Fibroblast of villous mesenchyme (primary cell): ENCODE results near the gene CTNND2.

DNA sequence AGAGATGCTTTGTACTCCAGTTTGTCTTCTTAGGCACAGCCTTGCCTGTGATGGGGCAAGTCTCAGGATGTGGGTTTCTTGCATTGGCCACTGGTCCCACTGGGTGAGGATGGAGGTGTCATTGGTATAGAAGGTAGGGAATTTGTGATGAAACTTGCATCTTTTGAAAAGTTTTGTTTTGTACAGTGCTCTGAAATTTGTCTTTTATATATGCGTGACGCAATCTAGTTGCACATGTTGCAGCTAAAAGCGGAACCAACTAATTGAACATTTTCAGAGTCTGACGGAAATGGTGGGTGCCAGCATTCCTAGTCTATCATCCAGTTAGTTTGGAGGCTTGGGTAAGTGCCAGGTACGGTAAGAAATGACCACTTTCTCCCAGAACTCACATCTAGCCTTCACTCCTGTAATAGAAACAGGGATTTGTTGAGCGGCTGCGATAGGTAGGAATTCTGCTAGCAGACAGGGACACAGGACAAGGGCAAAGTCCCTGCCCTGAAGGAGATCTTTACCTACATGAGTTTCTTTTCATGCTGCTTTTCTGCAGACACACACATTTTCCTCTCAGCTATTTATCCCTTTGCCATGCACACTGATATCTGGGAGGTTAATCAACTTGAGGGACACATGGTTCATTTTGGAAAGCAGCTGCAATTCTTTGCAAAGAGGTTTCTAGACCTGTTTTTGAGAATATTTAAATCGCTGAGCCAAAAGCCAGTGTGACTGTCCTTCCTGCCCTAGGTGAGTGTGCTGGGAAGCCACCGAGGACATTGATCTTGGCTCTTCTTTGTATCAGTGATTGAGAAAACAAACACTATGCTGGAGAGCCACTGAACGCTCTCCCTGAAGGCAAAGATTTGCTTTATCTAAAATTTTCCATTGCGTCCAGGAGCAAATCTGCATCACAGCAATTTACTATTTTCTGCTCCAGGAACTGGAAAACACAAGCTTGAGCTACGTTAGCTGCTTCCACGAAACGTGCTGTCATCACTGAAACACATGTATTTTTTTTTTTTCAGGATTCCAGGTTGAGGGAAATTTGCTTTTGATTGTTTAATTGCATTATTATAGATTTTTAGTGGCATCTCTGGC is 89.7 kb downstream of the DAP start:
- CAGE, long polyA plus RNA: no peak

GRCh38 chr5:10699837-10700514 is 61.1 kb downstream of the DAP start:
- CAGE, long polyA plus RNA: no peak

DNA sequence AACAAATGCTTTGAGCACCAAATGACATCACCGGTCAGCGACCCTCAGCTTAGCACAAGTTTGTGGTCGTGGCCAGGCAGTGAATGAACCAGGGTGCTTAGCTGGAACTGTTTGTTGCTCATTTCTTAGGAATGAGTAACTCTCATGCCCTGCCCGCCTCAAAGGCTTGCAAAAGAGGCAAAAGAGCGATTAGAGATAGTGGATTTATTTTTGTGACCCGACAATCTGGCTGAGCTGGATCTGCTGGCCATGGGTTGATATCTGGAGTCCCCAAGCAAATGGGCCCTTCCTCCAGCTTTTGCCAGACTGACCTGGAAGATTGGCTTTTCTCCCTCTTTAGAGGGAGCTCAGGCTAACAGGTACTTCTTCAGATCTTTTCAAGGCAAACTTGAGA is 58.8 kb downstream of the DAP start:
- CAGE, long polyA plus RNA: no peak

- CAGE, long polyA plus RNA: no peak
Observed at GRCh38 chr5:10757040-10757520, 4.0 kb downstream of the DAP start.

DNA sequence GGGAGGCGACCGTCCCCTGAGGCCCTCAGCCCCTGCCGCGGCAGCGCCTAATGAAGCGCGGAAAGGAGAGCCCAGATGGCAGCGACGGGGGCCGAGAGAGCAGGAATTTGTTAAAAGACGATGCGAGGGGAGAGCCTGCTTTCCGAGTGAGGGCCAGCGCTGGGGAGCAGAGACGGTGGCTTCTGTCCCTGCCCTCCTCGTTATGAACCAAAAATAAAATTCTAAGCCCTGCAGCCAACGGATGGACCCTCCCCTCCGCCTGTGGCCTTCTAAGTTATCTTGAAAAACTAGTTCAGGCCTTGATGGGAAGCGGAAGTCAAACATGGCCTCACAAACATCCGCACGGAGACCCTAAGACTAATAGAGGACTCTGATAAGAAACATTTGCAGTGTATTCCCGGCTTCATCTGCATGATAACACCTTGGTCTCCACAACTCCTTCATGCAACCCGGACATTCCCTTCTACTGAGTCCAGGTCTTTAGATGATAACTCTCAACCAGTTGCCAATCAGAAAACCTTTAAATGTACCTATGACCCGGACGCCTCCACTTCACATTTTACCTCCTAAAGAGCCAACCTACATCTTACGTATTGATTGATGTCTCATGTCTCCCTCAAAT is 716 bp upstream of the DAP start:
- CAGE, long polyA plus RNA: no peak

GRCh38 chr5:11801070-11801535 is 103.1 kb downstream of the CTNND2 start:
- CAGE, long polyA plus RNA: no peak

DNA sequence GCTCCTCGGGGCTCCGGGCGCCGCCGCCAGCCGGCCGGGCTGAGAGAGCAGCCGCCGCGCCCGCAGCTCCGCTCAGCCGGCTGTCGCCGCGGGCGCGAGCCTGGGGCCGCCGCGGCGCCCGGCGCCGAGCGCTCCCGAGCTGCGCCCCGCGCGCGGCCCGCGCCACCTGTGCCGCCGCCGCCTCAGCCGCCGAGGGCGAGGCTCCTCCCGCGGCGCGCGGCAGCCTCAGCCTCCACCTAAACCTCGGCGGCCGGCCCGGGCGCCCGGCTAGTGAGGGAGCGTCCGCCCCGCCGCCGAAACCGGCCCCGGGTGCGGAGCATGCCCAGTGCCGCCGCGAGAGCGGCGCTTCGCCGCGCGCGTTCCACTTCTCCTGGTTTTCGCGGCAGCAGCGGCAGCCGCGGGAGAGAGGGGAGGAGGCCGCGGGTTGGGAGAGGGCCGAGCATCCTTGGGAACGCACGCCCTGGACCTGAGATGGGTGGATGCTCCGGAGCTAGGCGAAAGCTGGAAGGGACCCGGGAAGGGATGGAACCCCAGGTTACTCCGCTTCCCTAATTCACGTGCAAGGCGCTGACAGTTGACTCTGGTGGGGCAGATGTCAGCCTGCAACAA is at the start of gene CTNND2:
CTNND2 (minus strand) TSS at position 313 of the 609 bp plus-strand sequence.
- CAGE, long polyA plus RNA: no peak

DNA sequence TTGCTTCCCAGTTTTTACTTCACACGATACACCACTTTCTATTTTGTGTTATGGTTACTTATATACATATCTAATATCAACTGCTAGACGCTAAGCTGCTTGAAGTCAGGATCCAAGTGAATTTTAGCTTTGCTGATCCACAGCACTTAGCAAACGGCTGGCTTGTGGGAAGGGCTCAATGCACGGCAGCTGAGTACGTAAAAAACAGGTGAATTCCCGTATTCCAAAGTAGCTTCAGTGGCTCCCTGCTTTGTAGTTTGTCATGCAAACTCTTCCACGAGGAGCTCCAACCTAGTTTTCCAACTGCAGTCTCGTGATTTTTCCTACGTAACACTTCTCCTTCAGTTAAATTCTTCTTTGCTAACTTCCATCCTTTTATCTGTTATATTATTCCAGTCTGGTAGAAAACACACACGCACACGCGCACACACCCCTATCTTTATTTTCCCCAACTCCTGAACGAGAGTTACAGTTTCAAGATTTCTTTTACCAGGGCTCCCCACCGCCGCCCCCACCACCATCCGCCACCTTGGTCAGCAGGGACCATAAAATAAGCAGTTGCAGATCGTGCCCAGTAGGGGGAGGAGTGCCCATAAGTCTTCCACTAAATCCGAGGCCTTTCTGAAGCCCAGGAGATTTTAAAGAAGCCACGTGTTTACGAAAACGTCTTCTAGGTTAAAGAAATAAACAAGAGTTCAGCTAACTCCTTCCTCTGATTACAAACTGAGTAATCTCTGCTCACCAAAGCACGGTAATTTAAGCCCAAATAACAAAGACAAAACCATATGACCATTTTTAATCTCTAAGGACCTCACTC is 34.8 kb upstream of the TRIO start:
- CAGE, long polyA plus RNA: no peak

DNA sequence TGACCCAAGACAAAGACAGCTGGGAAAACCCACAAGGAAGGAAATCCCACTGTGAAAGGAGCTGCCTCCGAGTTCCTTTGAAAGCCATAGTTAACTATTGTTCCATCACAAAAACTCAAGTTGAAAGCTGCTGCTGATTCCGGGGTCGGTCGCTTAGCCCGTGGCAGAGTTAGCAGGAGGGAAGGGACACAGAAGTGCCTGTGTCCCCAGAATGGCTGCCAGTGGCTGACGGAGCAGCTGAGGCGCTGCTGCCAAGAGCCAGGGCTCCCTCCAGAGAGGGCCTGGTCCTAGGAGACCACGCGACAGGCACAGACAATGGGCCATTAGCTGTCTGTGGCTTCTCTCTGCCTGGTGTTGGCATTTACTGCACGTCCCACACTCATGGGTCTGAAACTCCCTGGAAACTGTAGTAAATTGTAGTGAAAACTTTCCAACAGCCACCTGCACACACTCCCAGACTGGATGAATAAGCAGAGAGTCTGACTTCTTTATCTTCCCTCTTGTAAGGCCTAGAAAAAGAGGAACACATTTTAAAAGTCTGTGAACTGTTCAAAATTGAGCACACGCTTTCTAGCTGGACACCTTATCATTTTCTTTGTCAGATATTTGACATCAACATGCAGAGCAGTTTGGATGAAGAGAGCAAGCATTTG is 24.2 kb upstream of the TRIO start:
- CAGE, long polyA plus RNA: no peak

- CAGE, long polyA plus RNA: no peak
Observed at GRCh38 chr5:14145024-14145696, 2.0 kb downstream of the TRIO start.

DNA sequence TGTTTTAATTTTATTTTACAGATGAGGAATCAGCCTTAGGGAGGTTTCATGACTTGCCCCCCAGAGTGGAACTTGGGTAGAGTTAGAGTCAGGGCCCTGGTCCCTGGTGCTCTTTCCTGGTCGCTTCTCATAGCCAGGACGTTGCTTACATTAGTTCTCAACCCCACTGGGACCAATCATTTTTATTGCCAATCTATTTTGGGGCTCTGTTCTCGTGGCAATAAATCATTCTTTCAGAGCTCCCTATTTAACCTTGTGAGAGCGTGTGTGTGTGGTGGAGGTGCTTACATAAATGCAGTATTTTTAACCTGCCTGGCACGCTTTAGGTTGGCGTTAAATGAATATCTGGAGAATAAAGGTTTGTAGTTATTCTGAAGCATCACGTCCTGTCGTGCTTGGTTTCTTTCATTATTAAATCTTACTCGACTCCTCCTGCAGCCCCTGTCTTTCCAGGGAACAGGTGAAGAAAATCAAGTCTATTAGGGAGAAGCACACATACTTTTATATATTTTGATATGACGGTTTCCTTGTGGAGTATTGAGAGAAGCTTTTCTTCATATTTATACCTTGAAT is 4.1 kb downstream of the TRIO start:
- CAGE, long polyA plus RNA: no peak

DNA sequence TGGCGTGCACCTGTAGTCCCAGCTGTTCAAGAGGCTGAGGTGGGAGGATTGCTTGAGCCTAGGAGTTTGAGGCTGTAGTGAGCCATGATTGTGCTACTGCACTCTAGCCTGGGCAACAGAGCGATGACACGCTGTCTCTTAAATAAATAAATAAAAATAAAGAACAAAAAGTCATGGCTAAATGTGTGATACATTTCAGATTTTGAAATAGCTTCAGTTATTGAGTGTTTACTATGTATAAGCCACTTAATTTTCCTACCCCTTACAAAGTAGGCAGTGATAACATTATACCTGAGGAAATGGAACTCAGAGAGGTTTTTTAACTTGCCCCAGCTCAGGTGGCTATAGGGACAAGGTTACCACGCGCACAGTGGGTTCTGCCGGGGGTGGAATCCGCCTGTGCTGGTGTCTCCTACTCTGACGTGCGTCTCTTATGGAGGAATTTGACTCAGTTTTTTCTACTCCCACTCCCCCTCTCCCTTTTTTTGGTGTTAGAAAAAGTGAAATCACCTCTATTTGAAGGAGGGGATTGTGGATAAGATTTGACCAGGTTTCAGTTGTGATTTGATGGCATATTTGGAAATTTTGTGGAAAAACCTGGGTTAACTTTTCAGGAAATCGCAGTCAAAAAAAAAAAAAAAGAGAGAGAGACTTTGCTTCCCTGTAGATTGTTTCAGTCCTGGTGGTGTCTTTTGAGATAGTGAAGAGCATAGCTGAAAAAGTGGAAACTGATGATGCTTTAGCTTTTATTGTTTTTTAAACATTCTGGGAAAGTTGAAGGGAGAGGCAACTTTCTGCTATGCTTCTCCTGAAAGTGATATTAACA is 15.8 kb downstream of the TRIO start:
- CAGE, long polyA plus RNA: no peak

GRCh38 chr5:14172084-14173047 is 29.2 kb downstream of the TRIO start:
- CAGE, long polyA plus RNA: no peak

DNA sequence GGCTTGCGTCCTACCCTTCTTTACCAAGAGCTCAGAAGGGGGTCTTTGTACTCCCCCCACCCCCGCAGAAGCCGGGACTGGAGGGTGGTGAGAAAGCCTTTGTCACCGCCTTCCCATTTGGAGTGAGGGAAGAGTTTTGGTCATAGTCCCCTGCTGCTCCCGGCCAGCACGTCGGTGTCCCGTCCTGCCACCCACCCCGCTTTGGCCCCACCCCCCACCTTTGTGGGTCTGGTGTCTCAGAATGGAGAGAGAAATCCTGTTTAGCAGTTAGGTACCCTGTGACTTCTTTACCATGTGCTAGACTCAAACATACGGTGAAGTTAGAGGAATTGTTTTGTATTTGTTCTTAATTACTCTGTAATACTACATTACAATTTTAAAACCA is 35.8 kb downstream of the TRIO start:
- CAGE, long polyA plus RNA: no peak

DNA sequence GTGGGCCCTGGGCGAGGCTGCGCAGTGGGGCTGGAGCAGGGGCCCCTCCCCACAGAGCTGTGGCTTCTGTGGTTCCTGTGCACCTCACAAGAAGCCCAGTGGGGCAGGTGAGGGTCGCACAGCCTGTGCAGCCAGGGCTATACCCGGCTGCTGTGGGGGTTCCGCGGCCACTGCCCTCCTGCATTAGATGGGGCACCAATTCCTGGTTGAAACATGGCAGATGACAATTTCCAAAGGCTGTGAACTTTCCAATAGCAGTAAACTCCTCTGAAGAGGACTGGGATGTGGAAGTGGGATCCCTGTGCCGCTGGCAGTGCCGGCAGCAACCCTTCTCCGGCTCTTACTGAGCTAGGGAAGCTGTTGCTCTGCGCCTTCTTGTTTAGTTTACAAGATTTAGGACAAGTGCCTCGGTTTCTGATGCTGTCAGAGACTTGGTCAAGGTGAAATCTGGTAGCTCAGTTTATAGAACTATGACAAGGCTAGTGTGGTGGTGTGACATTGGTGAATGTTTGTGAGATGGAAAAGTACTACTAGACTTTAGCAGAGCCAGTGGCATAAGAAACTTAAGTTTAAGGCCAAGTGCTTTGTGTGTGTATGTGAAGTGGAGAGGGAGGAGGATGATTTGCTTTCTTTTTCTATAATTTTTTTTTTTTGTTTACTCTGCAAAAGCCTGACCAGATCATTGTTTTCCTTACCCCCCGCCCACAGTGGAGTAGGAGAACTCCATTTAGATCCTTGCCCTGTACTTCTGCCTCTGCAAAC is 75.6 kb downstream of the TRIO start:
- CAGE, long polyA plus RNA: no peak

DNA sequence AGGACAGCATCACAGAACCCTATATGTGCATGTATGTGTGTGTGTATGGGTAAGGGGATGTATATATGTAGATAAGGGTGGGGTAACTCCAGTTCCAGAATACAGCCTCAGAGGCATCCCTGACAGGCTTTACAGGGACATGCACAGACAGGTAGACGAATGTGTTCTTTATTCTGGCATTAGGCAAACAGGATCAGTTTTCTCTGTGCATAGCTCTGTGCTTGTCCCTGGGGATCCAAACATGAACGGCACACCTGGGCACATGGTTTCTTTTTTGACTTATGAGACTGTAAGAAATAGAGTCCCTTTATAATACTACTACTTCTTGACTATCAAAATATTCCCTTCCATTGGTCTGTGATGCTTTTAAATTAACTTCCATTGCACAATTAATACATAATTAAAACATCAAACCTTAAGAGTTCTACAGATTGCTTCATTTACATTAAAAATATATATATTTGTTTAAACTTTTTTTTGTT is 120.6 kb downstream of the TRIO start:
- CAGE, long polyA plus RNA: no peak

DNA sequence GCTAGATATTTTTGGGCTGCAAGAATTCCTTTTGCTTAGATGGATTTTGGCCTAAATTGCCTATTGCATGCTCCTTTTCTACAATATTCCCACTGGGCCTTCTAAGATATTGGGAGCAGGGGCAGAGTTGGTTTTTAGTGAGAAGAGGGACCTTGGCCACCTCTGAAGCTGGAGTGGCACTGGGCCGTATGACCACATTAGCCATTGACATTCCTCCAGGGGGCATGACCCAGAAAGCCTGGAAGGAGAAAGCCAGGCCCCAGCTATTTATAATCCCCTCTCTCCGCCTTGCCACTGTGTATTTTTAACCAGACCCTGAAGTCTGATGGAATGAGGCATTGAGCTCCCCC is 126.9 kb downstream of the TRIO start:
- CAGE, long polyA plus RNA: no peak

DNA sequence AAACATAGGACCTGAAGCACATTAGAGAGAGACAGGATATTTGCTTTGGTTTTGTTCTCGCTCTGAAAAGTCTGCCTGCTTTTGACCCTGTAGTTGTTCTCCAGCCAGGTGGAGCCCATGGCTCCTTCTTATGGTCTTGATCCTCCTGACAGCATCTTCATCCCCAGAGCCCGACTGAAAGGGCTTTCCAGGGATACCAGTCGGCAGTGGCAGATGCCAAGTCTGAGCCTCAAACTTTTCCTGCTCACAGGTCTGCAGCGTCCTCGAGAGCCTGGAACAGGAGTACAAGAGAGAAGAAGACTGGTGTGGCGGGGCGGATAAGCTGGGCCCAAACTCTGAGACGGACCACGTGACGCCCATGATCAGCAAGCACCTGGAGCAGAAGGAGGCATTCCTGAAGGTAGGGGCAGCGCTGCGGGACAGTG is 212.5 kb upstream of the OTULINL start:
- CAGE, long polyA plus RNA: no peak

- CAGE, long polyA plus RNA: no peak
Observed at GRCh38 chr5:14441342-14442213, 140.0 kb upstream of the OTULINL start.

- CAGE, long polyA plus RNA: no peak
Observed at GRCh38 chr5:14578143-14578551, 3.4 kb upstream of the OTULINL start.